NB4 (cell line): ENCODE measurements around a stretch of chr7.

- RRBS, result no CpG with 5 or more reads among the region's 6 CpGs
Measured at GRCh38 chr7:151810376-151810813, 66.5 kb downstream of the PRKAG2 start.

DNA sequence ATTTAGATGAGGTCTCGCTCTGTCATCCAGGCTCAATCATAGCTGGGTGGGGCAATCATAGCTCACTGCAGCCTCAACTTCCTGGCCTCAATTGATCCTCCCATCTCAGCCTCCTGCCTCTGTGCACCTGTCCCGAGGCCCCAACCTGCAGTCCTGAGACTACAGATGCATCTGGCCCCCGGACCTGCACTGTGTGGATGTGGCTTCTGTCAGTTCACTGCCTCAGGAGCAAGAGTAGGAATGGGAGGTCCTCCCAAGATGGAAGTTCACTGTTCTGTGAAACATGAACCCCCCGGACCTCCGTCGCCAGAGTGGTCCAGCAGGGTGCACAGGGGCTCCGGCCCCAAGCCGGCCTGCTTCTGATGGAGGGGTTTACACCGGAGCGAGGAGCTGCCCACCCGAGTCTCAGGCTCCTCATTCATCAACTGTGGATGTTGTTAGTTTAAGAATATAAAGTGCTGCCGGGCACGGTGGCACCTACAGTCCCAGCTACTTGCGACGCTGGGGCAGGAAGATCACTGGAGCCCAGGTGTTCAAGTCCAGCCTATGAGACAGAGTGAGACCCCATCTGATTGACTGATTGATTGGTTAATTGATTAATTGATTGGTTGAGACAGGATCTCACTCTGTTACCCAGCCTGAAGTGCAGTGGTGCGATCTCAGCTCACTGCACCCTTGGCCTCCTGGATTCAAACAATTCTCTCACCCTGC, 36.4 kb downstream of the PRKAG2 start:
- RRBS, result 84% methylated on average over 9 of the region's 16 CpGs

- RRBS, result no CpG with 5 or more reads among the region's 5 CpGs
Measured at GRCh38 chr7:151866633-151867095, 10.3 kb downstream of the PRKAG2 start.

DNA sequence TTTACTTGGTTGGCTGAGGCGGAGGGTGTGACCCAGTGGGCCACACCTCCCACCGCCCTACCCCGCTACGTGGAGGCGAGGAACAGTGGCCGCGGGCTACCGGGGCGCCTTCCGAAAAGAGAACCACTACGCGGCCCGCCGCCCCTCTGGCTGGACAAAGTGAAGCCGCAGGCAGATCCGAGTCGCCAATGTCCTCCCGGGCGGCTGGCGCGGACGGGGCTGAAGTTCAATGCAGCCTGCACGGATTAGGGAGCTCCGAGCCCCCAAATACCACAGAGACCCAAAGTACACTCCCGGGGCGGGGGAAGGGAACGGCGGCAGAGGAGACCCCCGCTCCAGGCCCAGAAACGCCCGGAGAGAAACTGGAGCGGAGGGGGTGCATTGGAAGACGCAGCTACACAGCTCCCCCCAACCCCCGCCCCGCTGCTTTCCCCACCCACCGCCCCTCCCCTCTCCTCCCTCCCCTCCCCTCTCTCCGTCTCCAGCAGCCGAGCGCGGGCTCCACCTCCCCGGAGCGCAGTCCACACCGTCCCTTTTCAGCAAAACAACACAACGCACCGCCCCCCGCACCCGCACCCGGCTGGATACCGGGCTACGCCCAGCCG, 1.2 kb downstream of the PRKAG2 start:
- RRBS, result 5% methylated on average over 28 of the region's 51 CpGs

DNA sequence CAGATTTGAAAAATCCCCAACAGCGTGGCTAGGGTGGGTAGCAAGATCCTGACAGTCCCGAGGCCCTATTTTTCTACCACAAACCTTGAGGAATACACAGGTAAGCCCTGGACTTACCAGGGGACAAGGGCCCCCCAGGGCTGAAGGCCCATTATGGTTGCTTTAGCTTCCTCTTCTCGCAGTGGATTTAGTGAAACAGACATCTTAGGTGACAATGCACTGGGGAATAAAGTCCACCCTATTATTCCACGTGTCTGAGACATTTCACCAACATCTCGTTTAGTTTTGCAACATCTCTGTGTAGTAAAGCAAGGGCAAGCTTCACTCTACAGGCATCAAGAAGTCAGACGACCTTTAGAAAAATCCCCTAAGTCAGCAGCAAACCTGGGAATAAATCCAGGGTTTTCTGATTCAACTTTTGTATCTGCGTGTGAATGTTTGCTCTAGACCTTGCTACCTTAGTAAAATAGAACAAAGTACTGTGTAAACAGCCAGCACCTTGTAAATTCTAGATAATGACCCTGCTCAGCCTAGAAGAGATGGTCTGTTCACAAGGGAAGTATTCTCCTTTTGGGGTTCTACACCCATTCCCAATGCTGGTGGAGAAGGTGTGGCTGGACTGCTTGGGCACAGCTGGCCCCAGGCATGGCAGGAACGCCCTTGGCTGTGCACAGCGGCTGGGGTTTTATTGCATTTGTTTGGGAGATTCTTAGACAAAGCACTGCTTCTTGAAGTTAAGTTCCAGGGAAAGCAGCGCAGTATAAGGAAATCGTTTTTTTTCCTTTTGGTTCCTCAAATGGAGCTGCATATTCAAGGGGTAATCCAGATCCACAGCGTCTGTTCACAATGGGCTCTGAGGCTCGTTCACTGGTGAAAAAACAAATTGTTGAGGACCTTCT, 38.4 kb upstream of the GALNTL5 start:
- RRBS, result no CpG with 5 or more reads among the region's 13 CpGs

DNA sequence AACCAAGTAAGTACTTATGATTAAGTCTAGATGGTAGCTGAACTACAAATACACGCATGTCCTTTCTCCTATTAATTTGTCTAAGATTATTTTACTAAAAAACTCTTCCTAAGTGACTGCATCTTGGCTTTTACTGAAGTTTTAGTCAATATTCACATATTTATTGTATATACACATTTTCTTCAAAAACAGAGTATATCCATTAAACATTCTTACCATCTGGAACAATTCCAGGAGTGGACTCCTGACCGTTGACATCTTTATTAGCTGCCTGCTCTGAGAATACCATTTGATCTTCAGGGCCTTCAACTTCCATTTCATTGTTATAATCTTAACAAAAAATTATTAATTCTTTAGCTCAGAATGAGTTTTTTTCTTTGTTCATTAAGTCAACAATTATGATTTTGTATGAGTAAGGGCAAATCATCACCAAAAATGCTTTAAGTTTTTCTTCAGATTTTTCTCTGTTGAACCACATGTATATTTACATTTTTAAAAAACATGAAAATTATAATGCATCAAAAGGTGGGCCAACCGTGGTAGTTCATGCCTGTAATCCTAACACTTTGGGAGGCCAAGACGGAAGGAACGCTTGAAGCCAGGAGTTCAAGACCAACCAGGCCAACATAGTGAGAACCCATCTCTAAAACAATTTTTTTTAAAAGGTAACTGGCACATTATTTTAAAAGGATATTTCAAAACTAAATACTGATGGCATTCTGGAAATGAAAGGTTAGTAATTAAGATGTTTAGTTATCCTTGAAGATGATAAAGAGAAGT, 185.0 kb downstream of the KMT2C start:
- RRBS, result no CpG with 5 or more reads among the region's 5 CpGs

- RRBS, result no CpG with 5 or more reads among the region's 2 CpGs
Measured at GRCh38 chr7:152292748-152293473, 142.9 kb downstream of the KMT2C start.

DNA sequence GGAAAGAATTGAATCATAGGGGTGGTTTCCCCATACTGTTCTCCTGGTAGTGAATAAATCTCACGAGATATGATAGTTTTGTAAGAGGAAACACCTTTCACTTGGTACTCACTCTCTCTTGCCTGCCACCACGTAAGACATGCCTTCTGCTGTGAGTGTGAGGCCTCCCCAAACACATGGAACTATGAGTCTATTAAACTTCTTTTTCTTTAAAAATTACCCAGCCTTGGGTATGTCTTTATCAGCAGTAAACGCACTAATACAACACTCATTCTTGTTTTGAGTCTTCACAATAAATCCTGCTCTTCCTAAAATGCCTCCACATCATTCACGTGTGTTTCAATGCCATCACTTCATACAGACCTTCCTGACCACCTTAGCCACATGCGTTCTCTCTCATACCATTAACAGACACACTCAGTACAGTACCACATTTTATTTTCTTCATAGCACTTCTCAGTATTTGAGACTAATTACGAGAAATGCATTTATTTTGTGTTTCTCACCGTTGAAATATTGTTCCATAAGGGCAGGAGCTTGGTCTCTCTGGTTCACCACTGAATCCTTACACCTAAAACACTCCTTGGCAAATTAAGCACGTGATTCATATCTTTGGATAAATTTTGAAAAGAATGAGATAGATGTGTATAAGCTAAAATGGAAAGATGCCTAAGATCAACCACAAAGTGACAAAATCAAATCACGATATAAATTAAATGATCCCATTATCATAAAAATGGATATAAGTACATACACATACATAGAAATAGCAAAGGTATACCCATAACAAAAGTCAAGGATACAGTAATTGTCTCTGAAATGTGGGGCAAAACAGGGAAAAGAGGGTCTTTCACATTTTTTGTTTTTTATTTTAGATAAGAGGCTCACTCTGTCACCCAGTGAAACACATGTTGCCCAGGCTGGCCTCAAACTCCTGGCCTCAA, 37.8 kb downstream of the KMT2C start:
- RRBS, result no CpG with 5 or more reads among the region's 9 CpGs

DNA sequence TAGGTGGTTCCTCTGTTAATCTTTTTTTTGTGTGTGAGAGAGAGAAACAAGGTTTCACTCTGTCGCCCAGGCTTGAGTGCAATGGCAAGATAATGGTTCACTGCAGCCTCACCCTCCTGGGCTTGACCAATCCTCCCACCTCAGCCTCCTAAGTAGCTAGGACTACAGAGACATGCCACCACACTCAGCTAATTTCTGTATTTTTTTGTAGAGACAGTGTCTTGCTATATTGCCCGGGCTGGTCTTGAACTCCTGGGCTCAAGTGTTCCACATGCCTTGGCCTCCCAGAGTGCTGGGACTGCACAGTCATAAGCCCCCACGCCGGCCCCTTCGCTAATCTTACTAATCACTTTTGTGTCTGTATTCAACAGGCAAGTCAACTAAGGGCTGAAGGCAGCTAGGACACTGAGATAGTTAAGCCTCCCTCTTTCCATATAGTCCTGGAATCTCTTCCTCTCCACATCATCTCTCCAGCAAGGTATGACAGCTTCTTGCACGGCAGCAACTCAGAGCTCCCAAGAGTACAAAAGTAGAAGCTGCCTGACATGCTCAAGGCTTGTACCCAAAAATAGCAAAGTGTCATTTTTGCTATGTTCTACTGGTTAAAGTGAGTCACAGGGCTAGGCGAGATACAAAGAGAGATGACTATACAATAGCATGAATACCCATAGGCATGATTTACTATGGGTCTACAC, 11.3 kb downstream of the KMT2C start:
- RRBS, result 96% methylated on average over 2 of the region's 7 CpGs

DNA sequence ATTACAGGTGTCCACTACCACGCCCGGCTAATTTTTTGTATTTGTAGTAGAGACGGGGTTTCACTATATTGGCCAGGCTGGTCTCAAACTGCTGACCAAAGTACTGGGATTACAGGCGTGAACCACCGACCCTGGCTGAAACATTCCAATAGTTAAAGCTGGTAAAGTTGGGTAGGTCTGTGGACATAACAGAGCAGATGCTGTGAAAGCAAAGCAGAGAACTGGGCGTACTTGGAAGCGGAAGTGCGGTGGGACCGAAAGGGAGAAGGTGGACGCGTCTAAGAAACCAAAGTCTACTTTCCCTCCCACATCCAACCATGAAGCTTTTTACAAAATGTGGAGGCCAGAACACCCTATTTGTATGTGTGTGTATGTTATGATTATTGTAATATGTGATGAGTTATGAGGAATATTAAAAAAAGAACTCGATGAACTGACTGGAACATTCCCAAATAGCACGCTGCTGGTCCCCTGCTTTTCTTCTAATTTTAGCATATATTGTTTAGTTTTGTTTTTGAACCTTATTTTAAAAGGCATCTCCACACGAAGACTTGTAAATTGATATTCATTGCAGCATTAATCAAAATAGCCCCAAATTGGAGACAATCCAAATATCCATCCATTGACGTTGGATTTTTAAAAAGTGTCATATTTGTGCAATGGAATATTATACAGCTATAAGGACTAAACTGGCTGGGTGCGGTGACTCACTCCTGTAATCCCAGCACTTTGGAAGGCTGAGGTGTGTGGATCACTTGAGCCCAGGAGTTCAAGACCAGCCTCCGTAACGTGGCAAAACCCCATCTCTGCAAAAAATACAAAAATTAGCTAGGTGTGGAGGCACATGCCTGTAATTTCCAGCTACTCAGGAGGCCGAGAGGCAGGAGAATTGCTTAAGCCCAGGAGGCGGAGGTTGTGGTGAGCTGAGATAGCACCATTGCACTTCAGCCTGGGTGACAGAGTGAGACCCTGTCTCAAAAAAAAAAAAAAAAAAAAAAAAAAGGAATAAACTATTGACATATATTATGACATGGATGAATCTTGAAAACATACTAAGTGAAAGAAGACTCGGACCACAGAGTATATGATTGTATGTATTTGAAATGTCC, 35.3 kb downstream of the XRCC2 start:
- RRBS, result no CpG with 5 or more reads among the region's 21 CpGs

GRCh38 chr7:152851792-152852404, 92.3 kb downstream of the ACTR3B start:
- RRBS, result no CpG with 5 or more reads among the region's 21 CpGs

GRCh38 chr7:153433262-153433639, 618.9 kb upstream of the DPP6 start:
- RRBS, result no CpG with 5 or more reads among the region's 8 CpGs

- RRBS, result no CpG with 5 or more reads among the region's 9 CpGs
Measured at GRCh38 chr7:153665409-153665847, 386.8 kb upstream of the DPP6 start.

- RRBS, result 93% methylated on average over 12 of the region's 27 CpGs
Measured at GRCh38 chr7:153888386-153888872, 163.8 kb upstream of the DPP6 start.

DNA sequence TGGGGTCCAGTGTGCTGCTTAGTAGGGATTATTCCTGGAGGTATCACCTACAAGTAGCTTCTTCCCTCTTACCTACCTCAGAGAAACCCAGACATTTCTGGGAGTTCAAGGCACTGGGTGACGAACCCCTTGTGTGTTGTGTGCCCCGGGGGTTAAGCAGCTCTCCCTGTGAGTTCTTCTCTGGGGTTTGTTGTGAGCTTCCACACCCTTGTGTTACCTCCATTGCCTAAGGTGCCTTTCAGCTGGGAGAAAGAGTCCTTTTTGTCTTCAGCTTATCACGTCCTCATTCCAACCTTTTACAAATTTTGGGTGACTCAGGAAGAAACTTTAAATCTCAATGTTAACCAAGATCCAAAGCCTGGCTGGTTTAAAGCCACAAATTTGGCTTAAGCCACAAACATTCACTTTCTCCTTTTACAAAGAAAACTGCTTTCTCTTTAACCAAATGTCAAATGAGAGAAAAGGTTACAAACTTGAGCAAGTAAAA, 75.0 kb downstream of the PAXIP1 start:
- RRBS, result no CpG with 5 or more reads among the region's 3 CpGs

DNA sequence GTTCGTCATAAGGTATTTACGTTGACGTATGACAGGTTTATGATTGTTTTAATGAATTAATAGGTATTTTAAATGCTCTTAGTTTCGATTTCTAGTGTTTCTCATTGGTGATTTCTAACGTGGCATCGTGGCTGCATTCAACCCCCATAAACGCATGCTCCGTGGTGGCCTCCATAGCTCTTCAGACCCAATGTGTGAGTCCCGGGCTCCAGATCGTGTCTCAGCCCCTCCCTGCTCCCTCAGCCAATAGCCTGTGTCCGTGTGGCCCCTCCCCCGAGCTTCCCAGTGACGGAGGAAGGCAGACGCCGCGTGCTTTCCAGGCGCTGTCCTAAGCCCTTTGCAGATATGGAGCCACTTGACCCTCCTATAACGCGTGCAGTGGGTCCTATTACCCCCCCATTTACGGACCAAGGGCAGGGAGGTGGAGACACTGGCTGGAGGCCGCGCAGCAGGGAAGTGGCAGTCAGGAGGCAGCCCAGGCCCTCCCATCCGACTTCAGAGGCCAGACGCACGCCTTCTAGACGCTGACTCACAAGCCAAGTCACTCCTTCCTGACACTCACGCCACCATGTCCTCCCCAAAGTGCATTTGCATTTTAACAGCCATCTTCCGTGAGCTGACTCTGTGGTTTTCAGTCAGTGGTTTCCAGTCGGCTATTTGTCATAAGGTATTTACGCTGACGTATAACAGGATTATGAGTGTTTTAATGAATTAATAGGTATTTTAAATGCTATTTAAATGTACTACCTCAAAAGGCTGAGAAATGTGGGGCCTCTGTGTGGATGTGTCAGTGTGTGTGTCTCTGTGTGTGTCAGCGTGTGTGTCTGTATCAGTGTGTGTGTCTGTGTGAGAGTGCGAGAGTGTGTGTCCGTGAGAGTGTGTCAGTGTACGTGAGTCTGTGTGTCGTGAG, 92.3 kb upstream of the INSIG1 start:
- RRBS, result no CpG with 5 or more reads among the region's 36 CpGs

GRCh38 chr7:155251633-155252758, 45.7 kb upstream of the INSIG1 start:
- RRBS, result 80% methylated on average over 3 of the region's 23 CpGs

GRCh38 chr7:155277099-155277526, 20.6 kb upstream of the INSIG1 start:
- RRBS, result no CpG with 5 or more reads among the region's 10 CpGs

GRCh38 chr7:155302482-155303039, 4.9 kb downstream of the INSIG1 start:
- RRBS, result no CpG with 5 or more reads among the region's 10 CpGs

DNA sequence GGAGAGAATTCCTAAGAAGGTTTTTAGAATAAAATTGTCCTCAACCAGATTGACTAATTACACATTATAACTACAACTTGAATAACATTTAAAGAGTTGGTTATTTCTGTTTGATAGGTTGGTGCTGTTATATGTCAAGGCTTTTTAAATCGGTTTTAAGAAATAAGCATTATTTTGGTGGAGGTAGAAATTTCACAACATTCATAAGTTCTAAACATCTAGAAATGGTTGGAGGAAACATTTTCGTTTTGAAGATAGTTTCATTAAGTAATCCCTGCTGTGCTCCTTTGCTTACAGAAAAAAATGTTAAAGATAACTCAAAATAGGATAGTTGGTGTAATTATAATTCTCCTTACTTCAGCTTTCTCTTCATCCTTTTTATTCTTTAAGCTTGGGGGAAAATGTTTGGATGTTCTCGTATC, 6.7 kb downstream of the INSIG1 start:
- RRBS, result no CpG with 5 or more reads among the region's 3 CpGs